Endodermal cell (in vitro differentiated cells): Measurements from ENCODE around the gene GLOD4.

- PRO-cap, result no peak
These were observed 6.4 kb downstream of the SCGB1C2 start for GRCh38 chr17:143743-144250.

GRCh38 chr17:266704-267182, 85.3 kb upstream of the DOC2B start:
- PRO-cap, result no peak

DNA sequence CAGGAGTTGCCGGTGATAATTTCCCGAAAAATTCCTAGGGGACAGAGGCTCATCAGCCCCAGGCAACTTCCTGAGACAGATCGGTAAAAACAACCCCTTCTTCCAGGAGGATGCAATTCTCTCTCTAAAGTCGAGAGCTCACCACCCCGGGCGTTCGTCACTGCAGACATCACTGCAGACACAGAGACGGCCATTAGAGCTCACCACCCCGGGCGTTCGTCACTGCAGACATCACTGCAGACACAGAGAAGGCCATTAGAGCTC, 19.7 kb downstream of the RPH3AL start:
- PRO-cap, result no peak

GRCh38 chr17:334810-335531, 17.6 kb downstream of the RPH3AL start:
- PRO-cap, result no peak

DNA sequence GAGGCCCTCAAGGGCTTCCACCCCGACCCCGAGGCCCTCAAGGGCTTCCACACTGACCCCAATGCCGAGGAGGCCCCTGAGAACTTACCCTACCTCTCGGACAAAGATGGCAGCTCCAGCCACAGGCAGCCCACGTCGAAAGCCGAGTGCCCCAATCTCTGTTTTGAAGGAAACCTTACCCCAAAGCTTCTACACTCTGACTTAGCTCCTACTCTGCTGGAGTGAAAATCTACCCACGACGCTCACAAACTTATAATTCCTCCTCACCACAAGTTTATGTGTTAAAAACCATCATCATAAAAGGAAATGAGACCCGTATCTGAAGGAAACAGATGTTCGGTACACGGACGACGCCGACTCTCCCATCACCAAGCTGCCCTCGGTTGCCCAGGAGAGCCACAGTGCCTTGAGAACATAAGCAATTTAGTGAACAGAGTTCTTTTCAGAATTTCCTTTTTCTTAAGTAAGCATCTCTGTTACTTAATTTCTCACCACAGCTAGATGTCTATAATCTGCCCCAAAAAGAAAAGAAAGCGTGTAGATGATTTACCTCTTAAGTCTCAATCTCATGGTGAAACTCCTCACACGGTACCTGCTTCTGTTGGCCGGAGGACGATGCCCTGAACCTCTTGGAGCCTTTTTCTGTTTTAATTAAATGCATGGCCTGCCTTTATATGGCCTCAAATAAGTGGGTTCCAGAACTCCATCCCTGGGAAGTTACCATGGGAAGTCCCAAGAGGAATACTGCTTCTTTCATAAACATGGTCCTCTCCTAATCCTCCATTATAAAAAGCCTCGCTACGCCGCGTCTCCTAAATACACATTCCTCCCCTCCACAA, 4.0 kb downstream of the C17orf97 start:
- PRO-cap, result no peak

DNA sequence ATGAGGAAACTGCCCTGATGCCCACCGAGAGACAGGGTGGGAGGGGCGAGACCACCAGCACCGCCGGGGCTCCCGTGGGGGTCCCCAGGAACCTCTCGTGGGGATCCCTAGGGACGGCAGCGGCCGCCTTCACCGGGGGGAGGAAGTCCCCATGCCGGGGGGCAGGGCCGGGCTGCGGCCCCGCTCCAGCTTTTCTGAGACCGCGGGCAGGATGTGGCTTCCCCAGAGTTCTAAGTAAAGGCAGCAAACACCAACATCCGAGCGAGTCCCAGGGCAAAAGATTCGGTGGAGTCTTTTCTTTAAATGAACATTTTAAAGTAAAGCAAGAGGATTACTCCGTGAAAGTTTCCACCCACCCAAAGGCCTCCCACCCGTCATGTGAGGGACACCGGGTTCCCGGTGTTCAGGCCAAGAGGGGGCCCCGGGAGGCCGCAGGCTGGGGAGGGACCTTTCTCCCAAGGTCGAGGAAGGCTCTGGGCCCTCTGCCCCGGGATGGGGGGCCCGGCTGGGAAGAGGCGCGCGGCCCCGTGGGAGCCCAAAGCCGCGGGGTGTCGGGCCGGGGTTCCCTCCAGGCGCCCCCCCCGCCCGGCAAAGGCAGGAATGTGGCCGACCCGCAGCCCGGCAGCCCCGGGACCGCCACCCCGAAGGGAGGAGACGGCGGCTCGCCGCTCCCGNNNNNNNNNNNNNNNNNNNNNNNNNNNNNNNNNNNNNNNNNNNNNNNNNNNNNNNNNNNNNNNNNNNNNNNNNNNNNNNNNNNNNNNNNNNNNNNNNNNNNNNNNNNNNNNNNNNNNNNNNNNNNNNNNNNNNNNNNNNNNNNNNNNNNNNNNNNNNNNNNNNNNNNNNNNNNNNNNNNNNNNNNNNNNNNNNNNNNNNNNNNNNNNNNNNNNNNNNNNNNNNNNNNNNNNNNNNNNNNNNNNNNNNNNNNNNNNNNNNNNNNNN, 79.9 kb downstream of the C17orf97 start:
- PRO-cap, result no peak

GRCh38 chr17:494686-495193, 84.6 kb downstream of the C17orf97 start:
- PRO-cap, result no peak

GRCh38 chr17:511349-511656, 101.2 kb downstream of the C17orf97 start:
- PRO-cap, result no peak

DNA sequence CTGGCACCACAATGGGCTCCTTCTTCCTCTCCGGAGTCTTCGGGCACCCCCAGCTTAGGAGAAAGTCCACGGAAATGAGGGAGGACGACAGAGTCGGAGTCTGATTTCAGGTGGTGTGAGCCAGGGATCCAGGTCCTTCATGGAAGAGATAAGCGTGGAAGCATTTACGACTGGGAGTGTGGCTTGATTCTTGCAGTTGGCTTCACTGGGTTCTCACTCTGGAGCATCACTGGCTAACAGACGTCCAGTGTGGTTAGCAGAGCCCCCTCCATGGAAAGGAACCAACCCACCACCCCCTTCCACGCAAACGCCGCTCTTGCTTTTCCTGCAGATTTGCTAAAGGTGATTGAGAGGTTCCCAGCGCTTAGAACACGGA, 878 bp downstream of the TLCD3A start:
- PRO-cap, result no peak

GRCh38 chr17:781860-782528, at the start of gene GLOD4:
Gene GLOD4, minus strand, starts transcription at chr17:782280.
- PRO-cap, result bidirectional peak, plus-strand start at chr17:782086, minus-strand start at chr17:782021; bidirectional peak, plus-strand start at chr17:782353, minus-strand start at chr17:782291

- PRO-cap, result no peak
These were observed 9.4 kb downstream of the MRM3 start for GRCh38 chr17:791427-792090.

DNA sequence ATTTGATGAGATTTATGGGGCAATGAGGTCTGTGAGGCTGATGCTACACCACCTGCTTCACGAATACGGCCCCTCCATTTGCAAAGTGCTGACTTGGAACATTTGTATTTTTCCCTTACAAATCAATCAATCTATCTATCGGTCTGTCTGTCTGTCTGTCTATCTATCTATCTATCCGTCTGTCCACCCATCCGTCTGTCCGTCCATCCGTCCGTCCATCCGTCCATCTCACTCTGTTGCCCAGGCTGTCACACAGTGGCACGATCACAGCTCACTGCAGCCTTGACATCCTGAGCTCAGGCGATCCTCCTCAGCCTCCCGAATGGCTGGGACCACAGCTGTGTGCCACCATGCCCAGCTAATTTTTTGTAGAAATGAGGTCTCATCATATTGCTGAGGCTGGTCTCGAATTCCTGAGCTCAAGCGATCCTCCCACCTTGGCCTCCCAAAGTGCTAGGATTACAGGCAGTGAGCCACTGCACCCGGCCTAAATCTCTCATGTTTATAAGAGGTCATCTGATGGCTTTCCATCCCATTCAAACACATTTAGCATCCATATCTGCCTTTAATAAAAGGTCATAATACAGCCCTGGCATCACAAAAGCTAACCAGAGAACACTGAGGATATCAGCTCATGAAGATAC, 88.6 kb downstream of the NXN start:
- PRO-cap, result no peak

GRCh38 chr17:903960-904427, 75.6 kb downstream of the NXN start:
- PRO-cap, result no peak

- PRO-cap, result no peak
These were observed 27.0 kb downstream of the NXN start for GRCh38 chr17:952473-953109.

DNA sequence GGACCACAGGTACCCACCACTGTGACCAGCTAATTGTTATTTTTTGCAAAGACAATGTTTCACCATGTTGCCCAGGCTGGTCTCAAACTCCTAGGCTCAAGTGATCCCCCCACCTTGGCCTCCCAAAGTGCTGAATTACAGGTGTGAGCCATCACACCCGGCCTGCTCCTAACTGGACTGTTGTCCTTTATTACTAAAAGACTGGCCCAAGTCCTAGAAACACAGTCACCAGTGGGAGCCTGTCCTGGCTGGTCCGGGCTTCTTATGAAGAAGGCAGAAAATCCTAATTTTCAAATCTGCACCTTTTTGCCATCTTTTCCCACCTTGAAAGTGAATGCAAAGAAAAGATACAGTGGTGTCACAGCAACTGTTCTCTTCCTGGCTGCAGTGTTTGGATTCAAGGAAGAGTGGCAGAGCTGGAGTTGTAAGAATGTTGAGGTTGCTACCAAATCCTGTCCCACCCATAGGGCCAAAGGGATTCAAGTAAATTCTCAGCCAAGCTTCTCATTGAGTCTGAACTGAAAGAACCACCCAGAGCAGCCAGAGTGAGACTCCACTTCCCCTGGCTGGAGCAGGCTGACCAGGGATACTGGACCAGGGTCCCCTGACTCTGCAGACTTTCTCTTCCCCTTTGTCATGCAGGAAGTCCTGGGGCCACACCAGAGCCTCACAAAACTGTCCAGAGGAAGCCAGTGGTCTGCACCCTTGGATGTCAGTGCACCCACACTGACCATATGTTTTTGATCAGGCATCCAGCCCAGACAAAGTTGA, 4.4 kb downstream of the NXN start:
- PRO-cap, result no peak

GRCh38 chr17:980677-981449, 1.3 kb upstream of the NXN start:
- PRO-cap, result no peak

- PRO-cap, result no peak
These were observed 34.7 kb downstream of the TIMM22 start for GRCh38 chr17:1031566-1032171.

DNA sequence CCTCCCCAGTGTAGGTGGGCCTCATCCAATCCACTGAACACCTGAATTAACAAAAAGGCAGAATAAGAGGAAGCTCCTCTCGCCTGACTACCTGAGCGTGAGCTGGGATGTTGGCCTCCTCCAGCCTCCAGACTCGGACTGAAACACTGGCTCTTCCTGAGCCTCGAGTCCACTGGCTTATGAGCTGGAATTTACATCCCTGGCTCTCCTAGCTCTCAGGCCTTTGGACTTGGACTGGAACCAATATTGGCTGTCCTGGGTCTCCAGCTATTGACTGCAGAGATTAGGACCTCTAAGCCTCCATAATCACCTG, 57.4 kb downstream of the ABR start:
- PRO-cap, result no peak

DNA sequence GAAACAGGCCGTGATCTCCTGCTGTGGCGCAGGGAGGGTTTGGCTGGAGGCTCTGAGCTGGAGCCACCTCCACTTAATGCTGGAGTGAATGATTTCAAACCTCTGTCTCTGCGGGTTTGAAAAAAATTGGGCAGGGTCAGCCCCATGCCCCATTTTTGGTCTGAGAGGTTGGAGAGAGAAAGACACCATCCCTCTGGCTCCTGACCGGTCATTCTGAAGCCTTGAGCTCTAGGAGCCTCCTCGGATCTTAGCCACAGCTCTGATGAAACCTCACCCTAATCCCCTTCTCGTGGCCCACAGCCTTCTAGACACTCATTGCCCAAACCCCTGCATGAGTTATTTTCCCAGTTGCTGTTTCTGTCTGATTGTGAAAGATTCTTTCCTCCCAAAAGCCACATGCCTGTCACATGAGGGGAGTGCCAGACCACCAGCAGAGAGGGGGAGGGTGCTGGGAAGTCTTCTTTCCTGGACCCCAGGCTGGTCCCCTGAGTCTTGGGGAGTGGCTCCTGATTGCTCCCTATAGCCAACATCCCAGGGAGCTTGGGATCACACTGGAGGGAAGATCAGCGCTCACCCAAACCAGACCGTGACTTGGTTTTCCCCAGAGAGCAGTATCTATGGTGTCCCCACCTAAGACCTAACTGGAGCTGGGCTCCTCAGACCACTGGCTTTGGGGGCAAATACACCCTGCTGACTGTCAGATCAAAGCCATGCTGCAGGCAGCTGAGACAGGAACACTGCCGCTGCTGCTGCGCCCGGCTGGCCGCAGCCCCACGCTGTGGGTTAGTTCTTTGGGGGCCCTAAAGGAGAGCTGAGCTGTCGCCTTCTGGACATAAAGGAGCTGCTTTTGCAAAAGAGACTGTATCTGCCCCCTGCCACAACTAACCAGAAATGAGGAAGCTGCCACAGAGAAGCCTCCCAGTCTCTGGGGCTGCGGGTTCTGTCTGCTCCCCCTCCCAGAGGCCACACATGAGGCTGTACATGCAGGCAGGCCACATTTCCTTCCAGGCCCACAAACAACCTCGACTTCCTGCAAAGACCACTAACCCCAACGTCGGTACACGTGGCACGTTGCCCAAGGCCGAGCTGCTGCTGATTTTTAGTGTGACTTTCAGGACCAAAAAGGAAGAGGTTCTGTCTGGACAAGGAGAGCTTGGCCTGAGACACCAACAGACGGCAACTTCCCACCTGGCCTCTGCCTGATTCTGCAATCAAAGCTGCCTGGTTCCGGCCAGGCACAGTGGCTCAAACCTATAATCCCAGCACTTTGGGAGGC, 17.9 kb upstream of the ABR start:
- PRO-cap, result no peak

DNA sequence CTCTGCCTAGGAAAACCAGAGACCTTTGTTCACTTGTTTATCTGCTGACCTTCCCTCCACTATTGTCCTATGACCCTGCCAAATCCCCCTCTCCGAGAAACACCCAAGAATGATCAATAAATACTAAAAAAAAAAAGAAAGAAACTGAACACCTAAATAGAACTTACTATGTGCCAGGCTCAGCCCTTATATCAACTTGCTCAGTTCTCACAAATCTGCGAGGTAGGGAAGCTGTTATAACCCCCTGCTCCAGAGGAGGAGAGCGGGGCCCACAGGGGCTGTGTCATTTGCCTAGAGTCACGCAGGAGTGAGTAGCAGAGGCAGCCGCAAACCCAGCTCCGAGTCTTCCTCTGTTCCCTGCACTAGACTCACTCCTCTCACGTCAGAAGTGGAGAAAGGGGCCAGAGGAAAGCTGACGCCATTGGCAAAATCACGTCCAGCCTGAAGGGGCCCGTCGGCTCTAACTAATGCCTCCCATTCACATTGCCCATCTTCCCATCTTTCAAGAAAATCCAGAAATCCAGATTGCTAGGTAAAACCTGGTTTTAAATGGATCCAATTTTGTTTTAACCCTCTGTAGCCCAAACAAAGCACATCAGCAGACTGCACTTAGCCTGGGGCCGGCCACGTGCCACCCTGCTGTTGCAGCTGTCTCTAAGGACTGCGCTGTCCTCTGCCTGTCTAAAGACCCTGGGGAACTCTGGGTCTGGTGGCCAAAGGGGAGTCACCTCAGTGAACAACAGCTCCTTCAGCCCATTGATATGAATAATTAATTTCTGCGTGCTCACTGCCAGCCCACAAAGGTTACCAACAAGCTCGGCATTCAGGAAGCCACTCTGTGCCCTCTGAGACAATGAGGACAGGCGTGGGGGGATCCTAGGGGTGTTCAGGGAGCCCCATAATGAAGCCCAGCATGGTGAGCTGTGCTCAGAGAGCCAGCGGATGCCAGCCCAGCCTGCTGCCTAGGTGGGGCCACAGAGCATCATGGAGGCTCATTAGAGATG, 36.6 kb upstream of the ABR start:
- PRO-cap, result no peak